GM12891 (cell line): ENCODE results near the genes IFNA4, KLHL9, CDKN2A and TUSC1.

GRCh38 chr9:19450181-19451563 is 41.9 kb downstream of the ACER2 start:
- RRBS, result no CpG with 5 or more reads among the region's 10 CpGs

- RRBS, result no CpG with 5 or more reads among the region's 5 CpGs
These were observed 70.5 kb downstream of the MLLT3 start for GRCh38 chr9:20551840-20552206.

DNA sequence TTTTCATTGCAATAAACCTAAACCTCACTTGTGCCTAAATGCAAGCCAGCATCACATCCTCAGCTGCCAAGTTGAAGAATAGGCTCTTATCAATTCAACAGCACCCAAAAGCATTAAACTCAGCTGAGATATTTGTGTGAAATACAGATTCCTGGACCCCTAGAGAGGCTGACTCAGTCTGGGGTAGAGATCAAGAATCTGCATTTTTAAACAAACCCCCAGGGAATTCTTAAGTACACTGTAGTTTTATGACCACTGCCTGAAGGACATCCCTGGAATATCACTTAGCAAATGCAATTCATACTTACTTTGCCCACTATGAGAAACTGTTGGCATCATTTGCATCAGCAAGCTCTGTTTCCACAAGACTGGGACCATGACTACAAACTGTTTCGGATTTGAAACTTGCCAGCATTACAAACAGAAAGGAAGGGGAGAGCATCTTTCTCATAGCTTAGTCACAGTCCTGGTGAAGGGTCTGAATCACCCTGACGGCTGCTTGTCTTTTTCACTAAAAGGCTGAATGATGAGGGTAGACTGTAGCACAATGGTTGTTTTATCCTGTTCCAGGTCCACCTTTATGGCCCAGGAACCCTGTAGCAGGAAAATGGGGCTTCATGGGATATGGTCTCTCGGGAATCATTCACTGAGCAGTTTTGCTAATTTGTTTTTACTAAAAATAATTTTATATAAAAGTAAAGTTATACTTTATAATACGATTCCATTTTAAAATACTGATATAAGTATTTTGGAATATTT is 63.6 kb downstream of the MLLT3 start:
- RRBS, result no CpG with 5 or more reads among the region's 4 CpGs

DNA sequence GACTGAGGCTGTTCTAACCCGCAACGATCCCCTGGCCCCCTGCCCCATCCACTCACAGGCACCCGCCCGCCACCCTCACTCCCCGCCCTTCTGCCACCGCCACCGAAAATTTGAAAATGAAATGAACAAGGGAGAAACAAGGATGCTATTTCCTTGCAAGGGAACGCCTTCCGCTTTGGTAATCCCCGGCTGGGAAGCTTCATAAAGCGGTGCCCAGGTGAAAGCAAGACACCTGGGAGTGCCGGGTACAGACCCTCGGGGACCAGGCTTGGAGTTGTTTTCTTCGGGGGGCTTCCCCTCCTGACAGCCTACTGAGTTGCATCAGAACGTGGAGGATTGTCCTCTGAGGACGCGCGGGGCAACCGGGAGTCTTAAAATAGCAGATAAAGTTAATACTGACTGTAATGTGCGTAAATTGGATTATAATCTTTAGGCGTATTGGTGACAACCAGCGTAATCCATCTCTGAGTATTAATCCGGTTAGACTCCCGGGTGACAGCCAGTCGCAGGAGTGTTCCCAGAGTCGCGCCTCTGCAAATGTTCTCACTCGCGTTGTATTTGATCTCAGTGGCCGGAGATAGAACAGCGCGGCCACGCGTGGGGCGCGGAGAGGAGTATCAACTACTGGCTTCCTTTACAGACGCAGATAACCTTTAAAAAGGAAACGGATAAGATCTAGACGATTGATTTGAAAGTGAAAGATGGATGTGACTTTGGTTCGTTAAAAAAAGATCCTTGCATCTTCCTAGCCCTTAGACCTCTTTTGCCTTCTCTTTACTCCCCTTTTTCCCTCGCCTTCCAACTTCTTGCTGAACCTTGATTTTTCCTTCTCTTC is 959 bp upstream of the MLLT3 start:
- RRBS, result 1% methylated on average over 8 of the region's 41 CpGs

DNA sequence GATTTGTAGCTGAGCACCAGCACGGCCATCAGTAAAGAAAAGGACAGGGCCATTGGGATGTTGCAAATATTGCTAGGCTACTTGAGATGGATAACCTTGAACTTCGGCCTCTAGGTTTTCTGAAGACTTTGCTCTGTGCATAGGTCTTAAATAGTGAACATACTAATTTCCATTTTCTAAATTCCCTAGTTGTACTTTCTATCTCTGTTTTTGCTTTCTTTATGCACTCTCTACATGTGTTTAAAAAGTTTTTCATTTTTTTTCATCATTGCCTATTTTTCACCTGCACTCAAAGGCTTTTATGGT is at the start of gene IFNA4:
Gene IFNA4, minus strand, starts transcription at position 109 of the 306 bp plus-strand sequence.
- RRBS, result no CpG with 5 or more reads among the region's 2 CpGs

DNA sequence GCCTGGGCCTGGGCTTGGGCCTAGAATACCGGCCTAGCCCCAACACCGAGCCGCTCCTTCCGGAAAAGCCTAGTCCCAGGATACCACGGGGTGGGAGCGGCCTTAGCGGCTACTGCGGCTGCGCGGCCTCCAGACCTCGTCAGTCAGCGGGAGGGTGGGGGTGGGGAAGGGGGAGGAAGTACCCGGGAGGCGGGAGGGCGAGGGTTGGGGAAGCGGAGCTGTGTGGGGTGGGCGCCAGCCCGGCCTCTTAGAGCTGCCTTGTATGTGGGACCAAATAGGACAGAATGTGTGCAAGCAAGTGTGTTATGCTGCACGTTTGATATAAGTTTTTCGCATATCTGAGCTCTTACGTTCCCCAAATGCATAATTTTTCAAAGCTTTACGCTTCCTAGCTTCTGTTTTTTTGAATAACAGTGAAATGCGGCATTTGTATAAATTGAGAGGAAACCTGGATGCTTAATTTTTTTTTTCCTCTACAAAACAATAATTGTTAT is at the start of gene KLHL9:
Gene KLHL9, minus strand, starts transcription at position 85 of the 494 bp plus-strand sequence.
- RRBS, result 3% methylated on average over 6 of the region's 23 CpGs

- RRBS, result 3% methylated on average over 18 of the region's 117 CpGs
These were observed 77.2 kb upstream of the IFNE start for GRCh38 chr9:21558880-21560122.

DNA sequence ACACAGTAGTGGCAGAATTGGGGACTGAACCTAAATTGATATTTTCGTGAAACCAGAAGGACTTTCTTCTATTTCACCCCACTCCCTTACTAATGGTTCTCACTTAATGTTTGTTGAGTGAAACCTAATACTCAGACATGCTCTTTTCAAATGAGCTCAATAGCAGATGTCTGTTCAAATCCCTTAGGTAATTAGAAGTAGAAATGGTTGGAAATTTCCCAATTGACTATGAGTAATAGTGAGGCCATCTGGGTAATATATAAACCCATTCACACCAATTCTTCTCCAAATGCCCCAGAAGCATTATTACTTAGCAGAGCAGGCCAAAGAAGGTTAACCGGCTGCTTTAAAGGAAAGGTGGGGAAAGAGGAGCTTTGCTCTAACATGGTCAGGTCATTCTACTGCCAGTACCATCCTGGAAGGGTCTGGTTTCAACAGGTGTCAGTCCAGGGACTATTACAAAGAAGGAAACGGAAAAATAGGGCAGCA is 119.5 kb upstream of the MTAP start:
- RRBS, result no CpG with 5 or more reads among the region's 3 CpGs

DNA sequence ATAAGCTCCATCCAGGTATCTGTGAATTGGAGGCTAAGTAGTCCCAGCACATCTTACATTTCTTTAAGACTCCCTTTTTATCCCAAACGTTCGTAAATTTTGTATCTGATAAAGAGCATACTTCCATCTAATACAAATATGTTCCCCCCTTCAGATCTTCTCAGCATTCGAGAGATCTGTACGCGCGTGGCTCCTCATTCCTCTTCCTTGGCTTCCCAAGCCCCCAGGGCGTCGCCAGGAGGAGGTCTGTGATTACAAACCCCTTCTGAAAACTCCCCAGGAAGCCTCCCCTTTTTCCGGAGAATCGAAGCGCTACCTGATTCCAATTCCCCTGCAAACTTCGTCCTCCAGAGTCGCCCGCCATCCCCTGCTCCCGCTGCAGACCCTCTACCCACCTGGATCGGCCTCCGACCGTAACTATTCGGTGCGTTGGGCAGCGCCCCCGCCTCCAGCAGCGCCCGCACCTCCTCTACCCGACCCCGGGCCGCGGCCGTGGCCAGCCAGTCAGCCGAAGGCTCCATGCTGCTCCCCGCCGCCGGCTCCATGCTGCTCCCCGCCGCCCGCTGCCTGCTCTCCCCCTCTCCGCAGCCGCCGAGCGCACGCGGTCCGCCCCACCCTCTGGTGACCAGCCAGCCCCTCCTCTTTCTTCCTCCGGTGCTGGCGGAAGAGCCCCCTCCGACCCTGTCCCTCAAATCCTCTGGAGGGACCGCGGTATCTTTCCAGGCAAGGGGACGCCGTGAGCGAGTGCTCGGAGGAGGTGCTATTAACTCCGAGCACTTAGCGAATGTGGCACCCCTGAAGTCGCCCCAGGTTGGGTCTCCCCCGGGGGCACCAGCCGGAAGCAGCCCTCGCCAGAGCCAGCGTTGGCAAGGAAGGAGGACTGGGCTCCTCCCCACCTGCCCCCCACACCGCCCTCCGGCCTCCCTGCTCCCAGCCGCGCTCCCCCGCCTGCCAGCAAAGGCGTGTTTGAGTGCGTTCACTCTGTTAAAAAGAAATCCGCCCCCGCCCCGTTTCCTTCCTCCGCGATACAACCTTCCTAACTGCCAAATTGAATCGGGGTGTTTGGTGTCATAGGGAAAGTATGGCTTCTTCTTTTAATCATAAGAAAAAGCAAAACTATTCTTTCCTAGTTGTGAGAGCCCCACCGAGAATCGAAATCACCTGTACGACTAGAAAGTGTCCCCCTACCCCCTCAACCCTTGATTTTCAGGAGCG is at the start of gene CDKN2A:
Gene CDKN2A, minus strand, starts transcription at position 575 of the 1,215 bp plus-strand sequence.
- RRBS, result 3% methylated on average over 13 of the region's 76 CpGs

GRCh38 chr9:22041129-22041735 is 32.1 kb upstream of the CDKN2B start:
- RRBS, result no CpG with 5 or more reads among the region's 1 CpG

- RRBS, result no CpG with 5 or more reads among the region's 5 CpGs
These were observed 115.6 kb upstream of the CDKN2B start for GRCh38 chr9:22124699-22125053.

- RRBS, result 45% methylated on average over 12 of the region's 63 CpGs
These were observed 5.4 kb downstream of the ELAVL2 start for GRCh38 chr9:23820423-23821188.

DNA sequence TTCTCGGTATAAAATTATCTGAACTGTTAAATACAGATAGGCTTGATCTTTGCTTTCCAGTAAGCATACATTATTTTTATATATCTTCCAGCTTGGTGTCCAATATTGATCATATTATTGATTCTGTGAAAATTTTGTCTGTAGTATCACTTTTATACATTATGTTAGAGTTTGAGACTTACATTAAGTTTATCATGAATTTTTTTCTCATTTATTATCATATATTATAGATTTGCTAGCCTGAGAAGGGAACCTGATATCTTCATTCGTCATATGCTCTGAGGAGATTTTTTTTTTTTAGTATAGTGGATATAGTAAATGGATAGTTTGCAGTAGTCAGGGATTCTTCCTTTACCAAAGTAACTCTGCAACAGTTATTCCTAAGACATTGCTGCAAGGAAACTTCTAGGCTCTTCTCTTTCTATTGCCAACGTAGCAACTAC is 70.6 kb downstream of the TUSC1 start:
- RRBS, result no CpG with 5 or more reads among the region's 3 CpGs

DNA sequence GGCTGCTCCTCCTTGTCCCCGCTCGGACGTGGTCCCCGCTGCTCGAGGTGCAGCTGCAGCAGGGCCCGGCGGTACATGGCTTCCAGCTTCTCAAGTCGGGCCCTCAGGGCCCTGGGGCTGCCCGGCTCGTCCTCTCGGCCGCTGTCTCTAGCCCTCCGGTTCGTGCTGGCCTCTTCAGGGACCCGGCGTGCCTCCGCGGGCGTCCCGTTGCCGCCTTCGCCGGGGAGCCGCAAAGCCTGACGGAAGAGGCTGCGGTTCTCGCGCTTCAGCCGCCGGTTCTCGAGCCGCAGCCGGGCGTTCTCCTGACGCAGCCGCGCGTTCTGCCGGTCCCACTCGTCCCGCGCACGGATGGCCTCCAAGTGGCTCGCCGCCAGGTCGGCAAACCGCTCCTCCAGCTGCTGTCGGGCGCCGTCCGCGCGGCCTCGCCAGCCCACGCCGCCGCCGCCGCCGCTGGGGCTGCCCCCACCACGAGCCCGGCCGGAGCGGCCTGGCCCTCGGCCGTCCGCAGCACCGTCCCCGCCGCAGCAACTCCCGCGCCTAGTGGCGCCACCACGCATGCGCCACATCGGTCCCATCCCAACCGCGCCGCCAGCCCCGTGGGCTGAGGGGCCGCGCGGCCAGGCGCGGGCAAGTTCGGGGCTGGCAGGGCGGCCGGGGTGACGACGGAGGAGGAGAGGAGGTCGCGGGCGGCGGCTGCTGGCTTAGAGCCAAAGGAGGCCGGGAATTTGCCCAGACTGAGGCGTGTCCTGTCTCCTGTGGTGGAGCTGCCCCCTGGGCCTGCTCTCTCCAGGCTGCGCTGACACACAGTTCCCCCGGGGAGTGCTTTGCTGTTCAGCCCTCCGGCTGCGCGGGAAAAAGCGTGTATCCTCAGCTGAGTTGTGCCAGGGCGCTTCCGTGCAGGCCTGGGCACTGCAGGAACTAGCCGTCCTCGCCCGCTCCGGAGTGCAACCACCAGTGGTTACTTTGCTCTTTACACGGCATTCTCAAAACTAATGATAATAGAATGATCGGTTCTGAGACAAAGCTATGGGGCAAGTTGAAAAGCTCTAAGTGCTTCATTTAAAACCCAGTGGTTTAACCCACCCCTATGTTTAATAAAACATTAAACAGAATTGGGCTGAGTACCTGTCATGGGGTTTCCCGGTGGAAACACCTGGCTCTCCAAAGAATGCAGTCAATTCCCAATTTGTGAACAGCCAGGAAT is at the start of gene TUSC1:
Gene TUSC1, minus strand, starts transcription at position 698 of the 1,204 bp plus-strand sequence.
- RRBS, result 9% methylated on average over 41 of the region's 111 CpGs

DNA sequence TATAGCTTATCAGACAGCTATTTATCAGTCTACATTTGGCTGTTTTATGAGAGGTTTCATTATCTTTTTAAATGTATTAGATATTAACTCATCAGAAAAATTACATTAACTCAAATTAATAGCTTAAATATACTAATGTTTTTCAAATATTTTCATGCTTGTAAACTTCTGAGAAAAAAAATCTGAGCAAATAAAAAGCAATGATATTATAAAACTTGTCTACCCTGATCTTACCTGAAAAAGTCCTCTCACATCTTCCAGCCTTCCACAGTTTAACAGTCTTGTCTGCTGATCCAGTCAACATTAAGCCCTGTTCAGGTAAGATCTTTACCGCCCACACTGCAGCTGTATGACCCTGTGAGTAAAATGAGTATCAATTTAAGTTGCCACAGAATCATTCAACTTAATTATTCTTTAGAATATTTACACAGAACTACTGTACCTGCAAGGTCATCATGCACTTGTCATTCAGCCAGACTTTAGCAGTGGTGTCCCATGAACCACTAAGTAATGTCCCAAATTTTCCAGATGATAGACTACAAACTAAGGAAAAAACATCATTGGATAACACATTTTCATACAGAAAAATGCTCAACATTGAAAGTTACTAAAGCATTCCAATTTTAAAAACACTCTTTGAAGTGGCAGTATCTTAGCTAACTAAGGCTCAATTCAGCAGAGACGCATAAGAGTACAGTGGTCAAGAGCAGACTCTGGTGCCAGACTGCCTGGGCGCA is 19.0 kb downstream of the PLAA start:
- RRBS, result no CpG with 5 or more reads among the region's 3 CpGs

GRCh38 chr9:26975520-26976802 is 19.7 kb downstream of the IFT74 start:
- RRBS, result no CpG with 5 or more reads among the region's 23 CpGs

- RRBS, result no CpG with 5 or more reads among the region's 4 CpGs
These were observed 41.7 kb upstream of the LRRC19 start for GRCh38 chr9:27047238-27047511.

DNA sequence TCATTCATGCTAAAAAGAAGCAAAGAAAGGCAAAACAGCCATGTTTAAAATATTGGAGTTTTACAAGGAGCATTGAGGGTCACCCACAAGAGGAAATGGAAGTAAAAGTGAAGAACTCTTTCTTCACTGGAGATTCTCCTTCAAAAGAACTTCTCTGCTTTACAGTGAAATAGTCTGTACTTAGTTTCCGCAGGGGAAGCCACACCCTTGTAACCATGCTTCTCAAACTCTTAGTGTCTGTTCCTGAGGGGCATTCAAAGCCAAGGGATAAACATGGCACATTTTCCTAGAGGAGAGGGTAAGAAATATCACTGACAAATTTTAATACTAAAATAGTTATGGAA is 8.6 kb downstream of the C9orf72 start:
- RRBS, result no CpG with 5 or more reads among the region's 1 CpG

DNA sequence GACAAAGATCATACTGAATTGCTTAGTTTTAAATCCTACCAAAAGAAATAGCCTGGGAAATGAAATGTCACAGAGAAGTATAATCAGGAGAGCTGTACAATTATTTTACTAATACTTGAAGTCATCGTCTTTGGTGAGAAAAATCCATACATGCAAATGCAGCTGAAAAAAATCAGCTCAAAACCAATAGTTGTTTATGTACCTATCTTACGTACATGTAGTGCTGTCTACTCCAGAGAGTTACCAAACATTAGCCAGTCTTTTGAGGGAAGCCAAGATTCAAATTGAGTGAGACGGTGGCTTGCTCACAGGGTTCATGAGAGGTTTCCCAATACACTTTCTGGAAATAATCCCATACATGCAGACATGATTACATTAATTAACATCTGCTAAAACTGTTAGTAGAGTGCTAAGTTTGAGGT is 2.3 kb downstream of the C9orf72 start:
- RRBS, result no CpG with 5 or more reads among the region's 3 CpGs

- RRBS, result no CpG with 5 or more reads among the region's 1 CpG
These were observed 3.8 kb upstream of the C9orf72 start for GRCh38 chr9:27577110-27577474.